Metastatic Liver Carcinoma in the Lung (tissue), 2 donors: ENCODE measurements around a stretch of chr6.

GRCh38 chr6:111602298-111603015 lies 3.2 kb downstream of the TRAF3IP2 start:
- PRO-cap, 2 experiments, result peak in 1 of 2 experiments; most common plus-strand start chr6:111602829 (in 1); most common minus-strand start chr6:111602719 (in 1)

- PRO-cap, 2 experiments, result peak in 1 of 2 experiments; most common minus-strand start chr6:111610888 (in 1)
Measured at GRCh38 chr6:111610682-111611238, 5.1 kb upstream of the TRAF3IP2 start.

DNA sequence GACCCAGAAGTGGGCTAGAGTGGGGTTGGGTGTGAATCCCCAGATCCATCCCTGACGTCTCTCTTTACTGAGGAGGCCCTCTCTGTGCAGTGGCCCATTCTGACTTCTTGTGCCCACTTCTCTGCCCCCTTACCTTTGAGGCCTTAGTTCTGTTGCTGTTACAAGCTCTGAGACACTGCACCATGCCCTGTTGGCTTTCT lies 88.0 kb upstream of the TRAF3IP2 start:
- PRO-cap, 2 experiments, result no peak in any of the 2 experiments

- PRO-cap, 2 experiments, result no peak in any of the 2 experiments
Measured at GRCh38 chr6:111698388-111698594, 92.6 kb upstream of the TRAF3IP2 start.

GRCh38 chr6:111712360-111712989 lies 106.8 kb upstream of the TRAF3IP2 start:
- PRO-cap, 2 experiments, result no peak in any of the 2 experiments

DNA sequence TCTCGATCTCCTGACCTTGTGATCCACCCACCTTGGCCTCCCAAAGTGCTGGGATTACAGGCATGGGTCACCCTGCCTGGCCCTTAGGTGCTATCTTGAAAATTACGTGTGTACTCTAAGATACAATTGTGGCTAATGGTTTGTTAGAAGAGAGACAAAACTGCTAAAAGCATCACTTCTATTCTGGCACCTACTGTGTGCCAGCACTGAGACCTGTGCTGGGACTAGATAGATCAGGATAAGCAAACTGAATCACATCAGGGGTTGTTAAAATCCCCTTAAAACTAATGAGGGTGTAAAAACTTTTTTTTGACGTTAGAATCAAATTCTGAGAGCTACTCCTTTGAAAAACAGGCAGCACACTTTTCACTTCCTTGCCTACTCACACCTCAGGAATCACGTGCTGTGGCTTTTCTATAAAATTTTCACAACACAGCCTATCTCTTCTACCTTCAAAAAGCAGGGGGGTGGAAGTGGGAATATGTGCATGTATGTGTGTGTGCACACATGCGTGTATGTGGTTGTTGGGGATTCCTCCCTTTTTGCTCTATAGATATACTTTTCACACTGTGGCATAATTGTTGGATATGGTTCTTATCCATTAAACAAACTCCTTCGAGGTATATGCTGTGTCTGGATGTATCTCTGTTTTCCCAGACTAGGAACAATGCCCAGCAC lies 105.5 kb downstream of the FYN start:
- PRO-cap, 2 experiments, result no peak in any of the 2 experiments

- PRO-cap, 2 experiments, result no peak in any of the 2 experiments
Measured at GRCh38 chr6:111850739-111850938, 22.6 kb downstream of the FYN start.

DNA sequence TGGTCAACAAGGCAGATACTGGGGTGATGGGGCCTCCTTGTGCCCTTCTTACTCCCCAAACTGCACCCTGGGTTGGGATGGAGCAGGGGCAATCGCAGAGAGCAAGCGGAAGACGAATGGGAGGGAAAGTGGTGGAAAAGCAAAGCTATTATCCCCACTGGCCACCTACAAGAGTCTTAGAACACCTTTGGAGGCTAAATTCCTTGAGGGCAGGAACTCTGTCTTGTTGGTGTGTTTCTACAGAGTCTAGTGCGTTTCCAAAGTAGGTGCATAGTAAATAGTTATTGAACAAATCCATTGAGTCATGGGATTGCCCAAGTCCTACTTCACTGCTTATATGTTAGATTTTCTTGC lies 86.8 kb upstream of the FYN start:
- PRO-cap, 2 experiments, result no peak in any of the 2 experiments

GRCh38 chr6:111973938-111974273 lies 80.0 kb upstream of the CCN6 start:
- PRO-cap, 2 experiments, result no peak in any of the 2 experiments

DNA sequence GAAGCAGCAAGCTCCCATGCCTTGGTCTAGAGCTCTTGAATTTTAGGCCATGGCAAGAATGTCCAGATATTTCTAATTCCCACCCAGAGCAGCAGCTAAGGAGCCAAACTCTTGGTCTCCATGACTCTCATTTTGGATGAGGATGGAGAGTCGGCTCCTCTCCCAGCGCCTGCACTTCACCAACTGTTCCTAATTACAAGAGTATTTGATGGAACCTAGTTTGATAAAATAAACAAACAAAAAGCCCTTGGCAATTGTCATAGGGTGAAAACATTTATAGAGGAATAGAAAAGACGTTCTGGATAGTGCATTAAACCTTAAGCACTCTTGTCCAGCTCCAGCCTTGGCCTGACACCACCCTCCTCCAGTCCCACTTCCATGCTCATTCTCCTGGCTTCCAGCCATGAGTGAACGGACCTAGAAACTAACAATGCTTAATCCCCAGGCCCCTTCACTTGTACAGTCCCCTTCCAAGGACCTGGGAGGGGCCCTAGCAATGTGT lies 49.1 kb upstream of the CCN6 start:
- PRO-cap, 2 experiments, result no peak in any of the 2 experiments

DNA sequence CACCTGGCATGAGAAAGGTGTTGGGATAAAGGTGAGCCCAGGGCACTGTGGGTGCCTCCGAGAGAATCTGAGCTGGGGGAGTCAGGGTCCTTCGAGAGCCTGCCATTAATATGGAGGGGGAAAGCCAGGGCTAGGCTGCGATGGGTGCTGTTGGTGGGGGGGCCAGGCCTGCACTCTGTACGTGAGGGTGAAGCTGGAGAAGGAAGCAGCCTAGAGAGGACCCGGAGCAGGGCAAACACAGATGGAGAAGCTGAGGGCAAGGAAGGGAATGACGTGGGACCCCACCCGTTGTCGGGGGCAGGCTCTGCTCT lies 238 bp upstream of the CCN6 start:
- PRO-cap, 2 experiments, result no peak in any of the 2 experiments

GRCh38 chr6:112085533-112086105 lies 1.7 kb downstream of the TUBE1 start:
- PRO-cap, 2 experiments, result no peak in any of the 2 experiments

GRCh38 chr6:112131414-112131988 lies 44.1 kb downstream of the FAM229B start:
- PRO-cap, 2 experiments, result no peak in any of the 2 experiments

- PRO-cap, 2 experiments, result no peak in any of the 2 experiments
Measured at GRCh38 chr6:112233719-112234102, 20.7 kb downstream of the LAMA4 start.

GRCh38 chr6:112688631-112689385 lies 341.7 kb downstream of the RFPL4B start:
- PRO-cap, 2 experiments, result no peak in any of the 2 experiments

- PRO-cap, 2 experiments, result no peak in any of the 2 experiments
Measured at GRCh38 chr6:112879754-112880453, 532.8 kb downstream of the RFPL4B start.

- PRO-cap, 2 experiments, result no peak in any of the 2 experiments
Measured at GRCh38 chr6:112957416-112958048, 610.4 kb downstream of the RFPL4B start.

DNA sequence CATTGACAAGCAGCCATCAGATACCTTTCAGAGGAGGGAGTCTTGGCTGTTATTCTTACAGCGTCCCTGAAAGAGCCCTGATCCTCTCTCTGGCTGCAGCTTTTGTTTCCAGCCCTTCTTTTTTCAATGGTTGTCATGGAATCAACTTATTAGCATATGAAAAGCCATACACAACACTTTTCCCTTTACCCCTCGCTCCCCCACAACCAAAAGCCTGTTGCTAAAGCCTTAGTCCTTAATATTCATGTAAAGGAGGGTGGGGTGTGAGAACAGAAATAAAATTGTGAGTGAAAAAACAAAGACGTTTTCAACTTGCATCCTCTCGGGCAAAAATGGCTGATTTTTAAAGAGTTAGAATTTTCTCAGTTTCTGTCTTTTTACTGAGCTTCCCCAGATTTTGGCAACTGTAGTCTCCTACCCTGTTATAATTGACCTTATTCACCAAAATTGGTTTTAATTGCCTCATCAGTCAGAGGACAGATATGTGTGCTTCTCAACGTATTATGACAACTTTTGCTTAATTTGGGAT lies 269.7 kb upstream of the MARCKS start:
- PRO-cap, 2 experiments, result no peak in any of the 2 experiments

GRCh38 chr6:113774356-113774804 lies 82.8 kb upstream of the MARCKS start:
- PRO-cap, 2 experiments, result no peak in any of the 2 experiments

- PRO-cap, 2 experiments, result no peak in any of the 2 experiments
Measured at GRCh38 chr6:113819287-113819714, 37.8 kb upstream of the MARCKS start.